Fibroblast of villous mesenchyme (primary cell): ENCODE data around the genes NDNF and ADAD1.

DNA sequence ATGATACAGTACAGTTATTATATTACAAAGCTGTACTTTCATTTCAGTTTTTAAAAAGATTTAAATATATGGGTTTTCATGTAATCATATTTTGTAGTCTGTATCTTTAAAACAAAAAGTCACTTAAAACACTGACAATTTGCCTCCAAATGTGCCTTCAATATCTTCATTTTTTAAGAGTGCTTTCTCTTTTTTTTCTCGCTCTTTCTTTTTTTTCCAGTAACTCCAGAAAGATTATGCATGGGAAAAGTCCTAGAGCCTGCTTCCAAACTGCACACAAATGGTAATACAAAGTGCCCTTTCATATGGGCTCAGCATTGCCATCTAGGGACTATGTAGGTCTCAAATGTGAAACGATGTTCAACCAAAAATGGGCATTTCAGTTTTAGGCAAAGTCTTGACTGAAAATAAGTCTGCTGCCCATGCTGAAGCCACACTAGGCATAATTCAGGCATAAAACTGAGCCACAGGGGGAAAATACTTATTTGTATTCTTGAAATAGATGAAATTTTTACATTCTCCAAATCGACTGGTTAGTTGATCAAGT is 65.5 kb downstream of the SYNPO2 start:
- CAGE, long polyA plus RNA = no peak

DNA sequence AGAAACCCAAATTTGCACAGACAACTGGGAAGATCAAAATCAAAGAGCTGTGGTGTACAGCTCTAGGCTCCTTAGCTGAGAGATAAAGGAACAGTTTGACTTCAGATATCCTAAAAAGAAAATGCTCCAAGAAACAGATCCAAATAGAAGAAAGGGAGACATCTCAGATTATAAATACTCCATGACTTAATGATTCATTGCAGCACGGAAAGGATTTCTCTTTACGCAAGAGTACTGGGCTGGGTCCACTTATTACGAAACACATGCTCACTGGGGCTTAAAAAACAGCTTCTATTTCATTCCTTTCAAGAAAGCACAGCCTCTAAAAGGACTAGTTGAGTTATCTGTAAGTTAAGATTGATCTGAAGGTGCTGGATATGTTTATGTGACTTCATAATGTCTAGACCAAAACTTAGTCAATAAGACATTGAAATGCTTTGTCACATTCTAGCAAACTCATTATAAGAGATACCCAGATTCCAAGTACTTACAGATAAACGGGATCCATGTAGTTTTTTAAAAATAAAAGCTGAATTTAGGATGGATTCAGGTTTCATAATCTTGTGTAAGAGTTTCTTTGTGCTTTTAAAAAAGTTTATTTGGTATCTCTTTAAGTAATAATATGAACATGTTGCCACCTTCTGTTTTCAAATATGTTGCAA is 109.7 kb upstream of the MYOZ2 start:
- CAGE, long polyA plus RNA = no peak

DNA sequence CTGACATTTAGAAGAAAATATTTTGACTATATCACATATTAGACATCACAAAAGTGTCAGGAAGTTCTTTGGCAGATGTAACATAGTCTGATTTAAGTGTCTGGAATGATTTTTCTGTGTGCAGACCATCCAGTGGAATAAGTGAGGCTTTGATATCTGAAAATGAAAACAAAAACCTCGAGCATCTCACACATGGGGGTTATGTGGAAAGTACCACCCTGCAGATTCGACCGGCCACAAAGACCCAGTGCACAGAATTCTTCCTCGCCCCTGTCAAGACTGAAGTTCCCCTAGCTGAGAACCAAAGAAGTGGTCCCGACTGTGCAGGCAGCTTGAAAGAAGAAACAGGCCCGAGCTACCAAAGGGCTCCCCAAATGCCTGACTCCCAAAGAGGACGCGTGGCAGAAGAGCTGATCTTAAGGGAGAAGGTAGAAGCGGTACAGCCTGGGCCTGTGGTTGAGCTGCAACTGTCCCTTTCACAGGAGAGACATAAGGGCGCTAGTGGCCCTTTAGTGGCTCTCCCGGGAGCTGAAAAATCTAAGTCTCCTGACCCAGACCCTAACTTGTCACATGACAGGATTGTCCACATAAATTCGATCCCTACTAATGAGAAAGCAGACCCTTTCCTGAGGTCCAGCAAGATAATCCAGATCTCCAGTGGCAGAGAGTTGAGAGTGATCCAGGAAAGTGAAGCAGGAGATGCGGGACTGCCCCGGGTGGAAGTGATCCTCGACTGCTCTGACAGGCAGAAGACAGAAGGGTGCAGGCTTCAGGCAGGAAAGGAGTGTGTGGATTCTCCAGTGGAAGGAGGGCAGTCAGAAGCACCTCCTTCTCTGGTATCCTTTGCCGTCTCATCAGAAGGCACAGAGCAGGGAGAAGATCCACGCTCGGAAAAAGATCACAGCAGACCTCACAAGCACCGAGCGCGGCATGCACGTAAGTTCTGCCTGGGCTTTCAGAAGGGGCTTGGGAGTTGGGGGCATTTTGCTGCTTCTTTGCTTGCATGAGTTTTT is 108.8 kb upstream of the MYOZ2 start:
- CAGE, long polyA plus RNA = start-site peak on the plus strand centred at position 765 of the sequence, 298 bp wide, 686 and 1,215 reads in 2 replicates

DNA sequence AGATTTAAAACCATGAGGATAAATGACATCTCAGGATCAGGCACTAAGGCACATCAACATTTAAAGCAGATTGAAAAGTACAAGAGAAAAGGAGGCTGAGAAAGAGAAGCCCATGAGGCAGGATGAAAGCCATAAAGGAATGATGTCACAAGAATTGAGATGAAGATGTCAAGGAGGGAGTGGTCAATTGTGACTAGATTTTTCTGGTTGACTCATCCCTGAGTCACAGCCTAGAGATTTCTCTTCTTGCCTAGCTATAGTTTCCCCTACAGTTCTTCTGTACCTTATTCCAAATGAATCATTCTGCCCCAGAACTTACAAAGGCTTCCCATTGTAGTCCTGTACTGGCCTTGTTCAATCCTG is 3.5 kb upstream of the USP53 start:
- CAGE, long polyA plus RNA = no peak

DNA sequence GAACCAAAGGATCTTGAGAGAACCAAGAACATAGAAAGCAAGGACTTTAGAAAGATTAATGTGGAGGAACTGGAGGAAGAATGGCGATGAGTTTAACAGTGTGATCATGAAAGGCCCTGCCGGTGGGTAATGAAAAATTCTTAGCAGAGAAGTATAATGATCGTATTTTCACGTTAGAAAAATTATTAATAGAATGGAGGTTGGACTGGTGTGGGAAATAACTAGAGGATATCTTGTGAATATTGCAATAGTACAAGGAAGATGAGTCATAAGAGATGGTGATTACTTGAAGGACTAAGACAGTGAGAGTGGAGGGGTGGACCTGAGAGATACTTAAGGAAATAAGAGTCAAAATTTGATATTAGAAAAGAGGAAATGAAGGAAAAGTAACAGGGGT is 1.8 kb upstream of the USP53 start:
- CAGE, long polyA plus RNA = no peak

DNA sequence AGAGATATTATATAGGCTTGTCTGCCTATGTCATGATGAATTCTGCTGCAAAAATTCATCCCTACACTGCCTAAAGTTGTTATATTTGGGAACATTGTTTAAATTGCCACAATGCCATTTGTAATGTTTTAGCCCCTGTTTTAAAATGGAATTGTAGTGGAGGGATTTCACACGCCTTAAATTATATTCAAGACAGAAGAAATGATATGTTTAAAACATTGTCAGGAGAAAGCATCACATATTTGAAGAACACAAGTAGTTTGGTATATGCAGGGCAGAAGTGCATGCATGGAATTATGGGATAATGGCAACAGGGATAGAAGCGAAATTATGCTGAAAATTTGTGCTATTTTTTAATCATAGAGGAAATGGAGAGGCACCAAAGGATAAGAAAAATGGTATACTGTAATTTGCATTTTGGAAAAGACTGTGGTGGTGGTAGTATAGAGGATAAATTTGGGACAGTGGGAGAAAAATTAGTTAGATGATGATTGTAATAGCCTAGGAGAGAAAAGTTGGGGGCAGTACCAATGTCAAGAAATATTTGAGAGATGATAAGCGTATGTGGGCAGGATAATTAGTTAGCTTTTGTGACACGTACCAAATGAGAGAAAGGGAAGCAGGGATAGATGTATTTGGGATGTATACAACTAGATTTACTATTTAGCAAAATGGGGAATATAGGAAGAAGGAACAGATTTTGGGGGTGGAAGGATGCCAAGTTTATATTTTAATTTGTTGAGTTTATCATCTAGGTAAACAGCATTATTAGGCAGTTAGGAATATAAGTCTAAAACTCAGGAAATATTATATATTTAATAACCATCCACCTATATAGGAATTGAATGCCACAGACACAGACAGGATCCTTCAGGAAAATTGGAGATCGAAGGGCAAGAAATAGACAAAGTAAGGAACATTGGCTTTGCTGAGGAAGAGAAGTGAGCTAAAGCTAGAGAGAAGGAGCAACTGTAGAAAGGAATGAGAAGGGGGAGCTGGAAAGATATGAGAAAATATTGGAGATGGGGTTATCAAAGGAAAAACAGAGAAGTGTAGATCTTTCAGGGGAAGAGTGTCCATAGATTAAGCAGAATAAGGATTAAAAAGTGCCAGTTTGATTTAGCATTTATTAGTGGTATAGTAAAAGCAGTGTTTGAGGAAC is 17.0 kb downstream of the C4orf3 start:
- CAGE, long polyA plus RNA = no peak

DNA sequence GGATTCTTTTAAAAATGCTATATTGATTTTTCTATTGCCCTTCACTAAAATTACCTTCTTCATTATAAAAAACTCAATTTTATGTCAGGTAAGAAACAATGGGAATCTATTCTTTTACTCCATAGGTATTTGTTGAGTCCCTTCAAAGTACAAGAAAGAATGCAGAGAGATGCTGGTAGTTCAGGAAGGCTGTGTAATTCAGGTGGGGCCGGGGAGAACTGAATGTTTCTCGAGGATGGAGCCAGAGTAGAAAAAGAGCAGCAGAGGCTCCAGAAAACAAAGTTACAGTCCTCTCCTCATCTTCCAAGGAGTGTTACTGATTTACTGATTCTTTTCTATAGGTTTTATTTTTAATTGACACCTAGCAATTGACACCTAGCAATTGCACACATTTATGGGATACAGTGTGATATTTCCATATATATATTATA is 137.7 kb downstream of the PDE5A start:
- CAGE, long polyA plus RNA = no peak

GRCh38 chr4:119939285-119939698 is 127.4 kb downstream of the MAD2L1 start:
- CAGE, long polyA plus RNA = no peak

DNA sequence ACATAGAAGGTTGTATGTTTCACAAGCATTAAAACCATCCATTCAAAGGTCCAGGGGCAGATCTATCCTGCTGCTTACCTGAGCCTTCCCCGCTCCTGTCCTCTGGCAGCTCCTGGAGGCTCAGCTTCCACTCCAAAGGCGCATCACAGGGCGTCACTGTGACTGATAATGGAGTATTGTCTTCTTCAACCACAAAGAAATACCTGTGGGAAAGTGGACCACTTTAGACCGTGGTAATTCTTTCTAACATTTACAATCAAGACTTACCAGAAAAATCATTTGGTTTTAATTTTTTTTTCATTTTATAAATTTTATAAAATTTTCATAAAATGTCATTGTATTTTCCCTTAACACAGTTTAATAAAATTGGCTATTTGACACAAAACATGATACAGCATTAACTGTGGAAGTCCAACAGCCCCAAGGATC is 32.5 kb downstream of the NDNF start:
- CAGE, long polyA plus RNA = no peak

DNA sequence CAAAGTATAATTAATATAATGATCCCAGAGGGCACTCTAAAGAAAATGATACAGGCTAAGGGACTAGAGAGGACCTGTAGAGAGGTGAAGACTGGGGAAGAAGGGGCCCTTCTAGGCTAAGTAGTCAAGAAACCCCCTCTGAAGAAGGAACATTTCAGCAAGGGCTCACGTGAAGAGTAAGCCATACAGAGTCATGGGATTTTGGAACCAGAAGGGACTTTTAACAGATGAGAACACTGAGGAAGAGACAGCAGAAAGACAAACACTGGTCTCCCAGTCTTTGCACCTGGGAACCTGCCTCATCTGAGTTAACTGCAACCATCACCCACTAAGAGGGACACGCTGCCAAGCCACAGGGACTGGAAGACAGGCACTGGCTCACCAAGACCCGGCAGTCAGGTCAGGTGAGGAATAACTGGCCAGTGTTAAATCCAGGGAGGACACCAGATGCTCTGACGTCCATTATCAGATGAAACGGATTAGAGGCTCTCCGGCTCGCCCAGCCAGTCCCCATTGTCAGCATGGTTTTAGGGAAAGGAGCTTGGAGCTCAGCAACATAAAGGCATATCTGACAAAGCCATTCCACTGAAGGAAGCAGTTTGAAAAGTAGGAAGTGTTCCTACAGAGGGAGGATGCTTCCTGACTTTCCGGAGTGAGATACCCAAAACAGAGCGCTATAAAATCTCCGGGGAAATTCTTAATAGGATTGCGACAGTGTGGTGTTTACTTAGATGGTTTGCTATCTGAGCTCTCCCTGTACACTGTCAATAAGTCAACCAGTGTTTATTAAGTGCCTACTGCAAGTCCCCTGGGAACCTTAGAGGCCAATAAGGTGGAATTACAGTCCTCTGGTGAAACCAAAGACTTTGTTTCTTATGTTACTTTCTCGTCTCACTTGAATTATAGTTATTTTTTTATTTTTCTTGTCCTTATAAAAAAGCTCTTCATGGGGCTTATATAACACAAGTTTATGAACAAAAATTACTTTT is 14.9 kb downstream of the NDNF start:
- CAGE, long polyA plus RNA = no peak

GRCh38 chr4:121071803-121072975 is at the start of gene NDNF:
TSS of gene NDNF (minus strand) at chr4:121072535.
- CAGE, long polyA plus RNA = no peak

DNA sequence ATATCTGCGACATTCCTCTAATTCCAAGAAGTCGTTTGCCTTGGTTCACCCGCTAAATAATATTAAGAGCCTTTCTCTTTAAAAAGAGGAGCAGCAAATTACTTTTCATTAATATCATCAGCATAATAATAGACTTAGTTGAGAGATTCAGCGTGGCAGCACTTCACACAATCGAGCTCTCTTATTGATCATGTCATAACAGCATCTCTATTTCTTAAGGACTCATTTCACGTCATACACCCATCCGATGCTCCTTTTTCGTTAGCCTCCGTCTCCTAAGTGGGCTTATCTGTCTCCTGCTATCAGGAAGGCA is 339 bp upstream of the BLTP1 start:
- CAGE, long polyA plus RNA = no peak

- CAGE, long polyA plus RNA = no peak
Observed at GRCh38 chr4:122345226-122345871, 33.5 kb upstream of the ADAD1 start.

- CAGE, long polyA plus RNA = no peak
Observed at GRCh38 chr4:122378674-122379077, at the start of gene ADAD1. TSS of gene ADAD1 (plus strand) at chr4:122379011.

DNA sequence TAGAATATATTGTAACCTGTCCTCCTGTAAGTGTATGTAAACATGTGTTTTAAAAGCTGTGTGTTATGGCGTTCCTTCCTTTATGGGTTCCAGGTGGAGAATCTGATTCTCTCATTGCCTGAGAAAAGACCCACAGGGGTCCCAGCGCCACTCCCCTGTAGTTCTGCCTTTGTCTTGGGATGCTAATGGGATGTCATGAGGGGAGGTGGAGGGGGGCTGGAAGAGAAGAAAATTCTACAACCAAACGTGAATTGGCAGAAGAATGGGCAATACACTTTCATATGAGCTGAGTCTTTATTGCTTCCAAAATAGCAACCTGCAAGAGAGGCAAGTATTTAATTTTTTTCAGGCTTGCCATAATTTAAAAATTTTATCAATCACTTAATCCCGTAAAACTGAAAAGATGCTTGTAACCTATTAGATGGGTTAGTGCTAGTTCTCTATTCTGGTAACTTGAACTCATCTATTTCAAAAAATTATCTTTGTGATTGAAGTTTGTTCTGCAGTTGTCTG is 1.8 kb downstream of the FGF2 start:
- CAGE, long polyA plus RNA = no peak

- CAGE, long polyA plus RNA = no peak
Observed at GRCh38 chr4:123352583-123352927, 44.0 kb upstream of the SPRY1 start.

DNA sequence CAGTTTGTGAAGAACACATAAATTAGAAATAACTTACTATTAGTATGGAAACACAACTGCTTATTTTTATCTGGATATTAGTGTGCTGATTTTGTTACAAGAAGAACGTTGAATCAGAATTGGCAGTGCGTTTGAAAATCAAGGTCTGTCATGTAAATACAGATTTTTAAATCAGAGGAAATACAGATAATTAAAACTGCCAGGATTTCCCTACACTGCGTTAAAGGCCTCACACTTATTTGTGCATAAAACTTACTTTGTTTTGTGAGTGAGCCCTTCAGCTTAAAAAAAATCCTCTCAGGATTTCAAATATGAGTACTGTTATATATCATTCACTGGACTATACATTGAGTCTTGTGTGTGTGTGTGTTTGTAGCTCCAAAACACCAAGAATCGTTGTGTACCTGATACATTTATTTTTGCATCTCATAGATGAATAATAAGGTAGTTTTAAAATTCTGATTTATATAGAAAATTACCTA is 4.0 kb downstream of the SPRY1 start:
- CAGE, long polyA plus RNA = no peak

- CAGE, long polyA plus RNA = no peak
Observed at GRCh38 chr4:123506309-123506730, 109.7 kb downstream of the SPRY1 start.

DNA sequence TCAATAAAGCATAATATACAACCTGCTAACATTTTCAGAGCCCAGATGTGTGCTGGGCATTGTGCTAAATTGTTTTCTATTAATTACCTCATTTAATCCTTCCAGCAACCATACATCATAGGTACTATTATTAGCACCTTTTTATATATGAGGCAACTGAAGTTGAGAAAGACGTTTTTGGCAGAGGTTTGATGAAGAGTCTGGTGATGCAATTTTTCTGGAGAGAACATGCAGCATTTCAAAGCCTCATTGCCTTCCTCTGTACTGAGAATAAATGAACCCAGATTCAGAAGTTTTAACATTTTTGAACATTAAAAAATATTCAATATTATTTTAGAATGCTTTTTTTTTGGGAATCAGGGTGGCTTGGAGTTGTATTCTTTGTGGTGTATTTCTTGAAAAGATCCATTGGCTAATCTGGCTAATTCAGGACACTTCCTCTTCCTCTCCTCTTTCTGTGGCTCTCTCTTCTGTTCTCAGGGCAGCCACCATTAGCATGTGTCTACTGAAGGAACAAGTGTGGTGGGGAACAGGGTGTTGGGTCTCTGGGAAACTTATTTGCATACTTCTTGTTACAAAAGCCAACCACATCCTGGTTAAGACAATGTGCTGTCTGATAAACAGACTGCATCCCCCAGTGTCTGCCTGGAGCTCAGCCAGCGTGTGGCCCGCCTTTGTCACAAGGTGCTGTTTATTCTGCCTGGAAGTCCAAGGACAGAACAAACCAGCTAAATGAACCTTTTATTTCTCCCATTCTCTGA is 203.2 kb downstream of the SPRY1 start:
- CAGE, long polyA plus RNA = no peak

GRCh38 chr4:123892775-123893584 is 496.4 kb downstream of the SPRY1 start:
- CAGE, long polyA plus RNA = no peak